SK-N-DZ (cell line): ENCODE data around the genes GGTLC1, CST7 and ABHD12.

DNA sequence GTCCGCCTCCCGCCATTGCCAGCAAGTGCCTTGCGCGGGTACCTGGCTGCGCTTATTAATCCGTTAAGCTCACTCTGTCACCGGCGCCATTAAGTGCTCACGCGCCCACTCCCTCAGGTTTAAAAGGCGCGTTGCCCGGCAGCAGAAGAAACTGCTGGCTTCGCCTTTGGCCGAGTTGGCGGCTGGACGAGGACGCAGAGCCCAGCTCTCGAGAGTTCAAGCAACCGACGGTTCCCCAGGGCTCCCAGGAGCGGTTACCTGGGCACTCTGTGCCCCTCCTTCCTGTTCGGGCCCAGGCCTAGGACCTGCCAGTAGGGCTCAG, at the start of gene GGTLC1:
GGTLC1 (minus strand) TSS at position 213 of the 322 bp plus-strand sequence.
RAMPAGE:
- cytosol, long total RNA = no peak
- nucleus, long total RNA = no peak

DNA sequence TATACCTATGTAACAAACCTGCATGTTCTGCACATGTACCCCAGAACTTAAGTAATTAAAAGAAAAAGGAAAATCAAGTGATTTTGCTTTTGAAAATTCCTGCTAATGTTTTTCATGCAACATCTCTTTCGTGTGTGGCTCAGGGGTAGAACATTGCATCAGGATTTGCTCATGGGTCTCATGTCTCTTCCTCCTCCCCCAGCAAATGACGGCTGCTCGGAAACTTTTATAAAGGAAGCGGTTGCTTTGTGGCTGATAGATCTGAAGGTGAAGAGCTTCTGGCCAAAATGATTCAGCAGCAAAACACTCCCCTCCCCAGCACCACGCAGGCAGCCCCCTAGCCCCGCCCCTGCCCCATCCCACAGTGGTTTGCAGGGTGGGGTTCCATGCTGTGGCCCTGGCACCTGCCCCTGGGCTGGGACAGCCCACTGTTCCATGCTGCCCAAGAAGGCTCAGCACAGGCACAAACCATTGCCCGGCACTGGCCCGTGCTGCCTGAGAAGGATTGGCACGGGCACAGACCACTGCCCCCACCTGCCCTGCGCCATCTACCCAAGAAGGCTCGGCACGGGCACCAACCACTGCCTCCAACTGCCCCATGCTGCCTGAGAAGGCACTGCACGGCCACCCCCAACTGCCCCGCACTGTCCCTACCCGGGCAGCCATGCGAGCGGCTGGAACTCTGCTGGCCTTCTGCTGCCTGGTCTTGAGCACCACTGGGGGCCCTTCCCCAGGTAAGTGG, at the start of gene CST7:
CST7 (plus strand) TSS at position 428 of the 742 bp plus-strand sequence.
RAMPAGE:
- cytosol, long total RNA = no peak
- nucleus, long total RNA = no peak

GRCh38 chr20:24950672-24951309, 1.7 kb downstream of the CST7 start:
RAMPAGE:
- cytosol, long total RNA = no peak
- nucleus, long total RNA = no peak

GRCh38 chr20:24952272-24953283, 3.5 kb downstream of the CST7 start:
RAMPAGE:
- cytosol, long total RNA = no peak
- nucleus, long total RNA = no peak

GRCh38 chr20:24965009-24965781, 16.1 kb downstream of the CST7 start:
RAMPAGE:
- cytosol, long total RNA = no peak
- nucleus, long total RNA = no peak

DNA sequence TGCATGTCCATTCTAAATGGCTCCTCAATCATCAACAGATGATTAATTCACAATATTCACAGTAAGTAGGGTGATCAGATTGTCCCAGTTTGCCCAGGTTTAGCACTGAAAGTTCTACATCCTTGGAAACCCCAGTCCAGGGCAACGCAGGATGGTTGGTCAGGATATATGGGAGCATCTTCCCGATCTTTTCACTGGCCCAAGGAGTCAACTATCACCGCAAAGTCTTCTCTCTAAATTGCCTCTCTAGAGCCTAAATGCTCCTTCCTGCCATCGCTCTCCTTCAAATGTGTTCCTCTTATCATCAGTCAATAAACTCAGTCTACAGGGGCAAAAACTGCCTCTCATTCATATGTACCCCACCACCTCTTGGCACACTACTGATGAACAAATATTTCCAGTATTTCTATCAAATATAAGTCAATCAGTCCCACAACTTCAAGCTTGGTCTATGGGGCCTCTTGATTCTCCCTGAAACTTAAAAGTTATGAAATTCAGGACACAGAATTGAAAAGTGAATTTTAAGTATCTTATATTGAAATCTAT, 1.2 kb downstream of the APMAP start:
RAMPAGE:
- cytosol, long total RNA = no peak
- nucleus, long total RNA = no peak

GRCh38 chr20:25013317-25013692, 20.8 kb upstream of the APMAP start:
RAMPAGE:
- cytosol, long total RNA = no peak
- nucleus, long total RNA = no peak

DNA sequence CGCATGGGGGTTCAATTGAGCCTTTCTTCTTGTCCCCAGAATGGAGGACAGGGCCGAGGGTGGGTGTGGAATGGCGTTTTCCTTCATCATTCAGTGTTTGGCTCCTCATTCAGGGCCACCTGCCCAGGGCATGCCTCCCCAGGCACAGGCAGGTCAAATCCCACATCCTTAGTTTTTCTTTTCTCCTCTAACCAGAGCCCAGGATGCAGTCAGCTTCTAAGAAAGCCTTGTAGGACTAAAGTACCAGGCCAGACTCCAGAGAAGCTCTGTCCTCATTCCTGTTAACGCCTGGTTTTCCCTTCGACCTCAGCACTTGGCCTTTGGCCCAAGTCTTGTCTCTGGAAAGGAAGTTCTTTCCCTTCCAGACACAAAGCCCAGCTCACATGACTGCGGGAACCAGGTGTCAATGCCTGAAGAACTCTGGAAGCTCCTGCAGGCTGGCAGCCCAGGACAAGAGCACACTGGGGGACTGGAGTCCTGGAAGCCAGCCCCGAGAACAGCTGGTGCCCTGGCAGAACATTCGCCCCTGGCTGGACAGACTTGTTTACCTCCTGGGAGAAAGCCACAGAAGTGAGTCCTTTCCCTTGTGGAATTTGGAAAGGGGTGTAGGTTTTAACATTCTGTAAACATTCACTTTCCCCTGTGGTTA, 18.3 kb downstream of the ACSS1 start:
RAMPAGE:
- cytosol, long total RNA = no peak
- nucleus, long total RNA = no peak

DNA sequence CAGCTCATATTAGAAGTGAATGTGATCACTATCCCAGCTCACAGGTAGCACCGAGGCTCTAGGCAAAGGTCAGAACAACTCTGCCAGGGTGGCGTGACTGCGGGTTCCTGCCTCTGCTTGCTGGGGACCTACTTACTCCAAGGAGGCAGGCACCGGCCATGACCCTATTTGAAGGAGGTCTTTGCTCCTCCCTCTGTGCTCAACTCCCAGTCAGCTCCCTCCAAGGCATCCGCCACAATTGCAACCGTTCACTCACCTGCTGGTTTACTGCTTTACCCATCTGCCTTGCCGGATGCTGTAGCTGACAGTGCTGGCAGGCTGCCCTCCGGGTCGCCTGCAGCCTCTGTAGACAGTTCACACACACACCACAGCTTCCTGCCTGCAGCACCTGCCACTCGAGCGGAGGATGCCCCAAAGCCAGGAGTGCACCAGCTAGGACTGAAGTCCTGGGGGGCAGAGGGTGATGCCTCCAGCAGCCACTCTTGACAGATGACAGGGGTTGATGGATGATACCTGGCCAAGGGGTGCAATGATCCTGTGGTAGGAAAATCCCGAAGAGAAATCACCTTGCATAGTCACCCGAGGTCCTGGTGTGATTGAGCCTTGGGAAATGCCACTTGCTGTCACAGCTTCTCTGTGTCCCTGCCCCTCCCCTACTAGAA, 8.8 kb upstream of the VSX1 start:
RAMPAGE:
- cytosol, long total RNA = no peak
- nucleus, long total RNA = no peak

GRCh38 chr20:25227490-25228026, 20.3 kb upstream of the PYGB start:
RAMPAGE:
- cytosol, long total RNA = no peak
- nucleus, long total RNA = no peak

GRCh38 chr20:25356279-25357109, 34.1 kb downstream of the ABHD12 start:
RAMPAGE:
- cytosol, long total RNA = no peak
- nucleus, long total RNA = no peak

DNA sequence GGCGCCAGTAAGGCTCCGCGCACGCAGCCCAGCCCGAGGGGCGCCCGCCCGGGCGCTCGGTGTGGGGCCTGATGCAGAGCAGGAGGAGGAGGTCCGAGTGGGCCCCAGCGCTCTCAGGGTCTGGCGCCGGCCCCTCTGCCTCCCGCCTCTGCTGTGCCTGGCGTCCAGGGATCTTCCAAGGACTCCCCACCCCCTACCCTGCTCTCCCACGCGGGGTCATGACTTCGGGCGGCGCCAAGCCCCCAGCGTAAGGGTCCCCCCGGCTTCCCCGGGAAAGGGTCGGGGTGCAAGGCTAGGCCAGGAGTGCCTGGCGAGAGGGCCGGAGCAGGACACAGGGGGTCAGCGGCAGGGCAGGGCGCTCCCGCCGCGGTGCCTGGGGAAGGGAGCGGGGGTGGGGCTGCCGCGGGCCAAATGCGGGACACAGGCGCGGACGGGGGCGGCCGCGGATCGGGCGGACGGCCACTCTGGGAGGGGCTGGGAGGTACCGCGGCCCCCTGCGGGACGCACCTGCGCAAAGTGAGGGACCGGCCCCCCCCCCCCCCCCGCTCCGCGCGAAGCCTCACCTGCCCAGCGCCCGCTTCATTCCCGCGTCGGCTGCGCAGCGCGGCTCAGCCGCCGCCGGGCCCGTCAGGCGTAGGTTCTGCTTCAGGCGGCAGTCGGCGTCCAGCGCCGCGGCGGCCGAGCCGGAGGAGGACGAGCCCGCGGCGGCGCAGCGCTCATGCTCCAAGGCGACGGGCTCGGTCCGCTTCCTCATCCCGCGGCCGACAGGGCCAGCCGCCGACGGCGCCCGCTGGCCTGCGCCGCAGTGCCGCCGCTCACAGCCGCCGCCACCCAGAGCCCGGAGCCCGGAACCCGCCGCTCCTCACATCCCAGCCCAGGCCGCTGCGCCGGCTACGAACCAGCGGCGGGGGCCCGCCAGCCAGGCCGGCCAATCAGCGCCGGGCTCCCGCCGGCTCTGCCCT, at the start of gene ABHD12:
ABHD12 (minus strand) TSS at position 886 of the 962 bp plus-strand sequence.
RAMPAGE:
- cytosol, long total RNA = no peak
- nucleus, long total RNA = no peak

GRCh38 chr20:25461258-25461678, 53.8 kb downstream of the GINS1 start:
RAMPAGE:
- cytosol, long total RNA = no peak
- nucleus, long total RNA = no peak

DNA sequence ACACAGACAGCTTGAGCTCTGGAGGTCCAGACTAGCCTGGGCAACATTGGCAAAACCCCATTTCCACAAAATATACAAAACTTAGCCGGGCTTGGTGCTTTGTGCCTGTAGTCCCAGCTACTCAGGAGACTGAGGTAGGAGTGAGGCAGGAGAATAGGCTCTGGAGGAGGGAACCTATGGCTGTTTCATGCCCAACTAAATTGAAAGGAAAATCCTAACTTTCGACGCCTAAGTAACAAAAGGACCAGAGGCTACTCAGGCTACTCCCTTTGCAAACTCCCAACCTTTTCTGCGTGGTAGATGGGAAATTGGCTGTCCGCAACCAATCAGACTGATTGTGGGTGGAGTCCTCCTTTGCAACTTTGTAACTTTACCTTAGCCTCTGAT, 42.0 kb downstream of the NINL start:
RAMPAGE:
- cytosol, long total RNA = no peak
- nucleus, long total RNA = no peak

DNA sequence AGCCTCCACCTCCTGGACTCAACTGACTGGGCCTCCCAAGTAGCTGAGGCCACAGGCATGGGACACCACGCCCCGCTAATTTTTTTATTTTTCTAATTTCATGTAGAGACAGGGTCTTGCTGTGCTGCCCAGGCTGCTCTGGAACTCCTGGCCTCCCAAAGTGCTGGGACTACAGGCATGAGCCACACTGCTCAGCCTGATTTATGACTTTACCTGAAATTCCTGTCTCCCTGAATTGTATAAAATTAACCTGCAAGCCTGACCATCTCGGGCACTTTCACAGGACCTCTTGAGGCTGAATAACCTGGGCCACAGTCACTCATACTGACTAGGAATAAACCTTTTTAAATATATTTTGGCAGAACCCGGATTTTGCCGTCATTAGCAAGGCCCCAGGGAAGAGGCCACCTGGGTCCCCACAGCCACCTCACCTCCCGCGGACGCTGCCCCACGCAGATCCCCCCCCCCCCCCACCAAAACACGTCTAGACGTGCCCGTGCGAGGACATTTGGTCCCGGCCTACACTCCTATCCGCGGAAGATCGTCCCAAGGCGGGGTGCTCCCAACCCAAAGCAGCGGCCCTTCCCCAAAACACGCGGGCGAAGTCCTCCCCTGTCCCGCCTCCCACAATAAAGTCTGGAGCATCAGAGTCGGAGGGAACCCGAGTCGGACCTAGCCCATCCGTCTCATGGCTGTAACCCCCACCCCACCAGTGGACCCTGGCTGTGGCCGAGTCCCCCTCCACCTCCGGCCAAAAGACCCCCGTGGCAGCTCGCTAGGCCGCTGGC, 829 bp downstream of the ZNF337 start:
RAMPAGE:
- cytosol, long total RNA = no peak
- nucleus, long total RNA = no peak

DNA sequence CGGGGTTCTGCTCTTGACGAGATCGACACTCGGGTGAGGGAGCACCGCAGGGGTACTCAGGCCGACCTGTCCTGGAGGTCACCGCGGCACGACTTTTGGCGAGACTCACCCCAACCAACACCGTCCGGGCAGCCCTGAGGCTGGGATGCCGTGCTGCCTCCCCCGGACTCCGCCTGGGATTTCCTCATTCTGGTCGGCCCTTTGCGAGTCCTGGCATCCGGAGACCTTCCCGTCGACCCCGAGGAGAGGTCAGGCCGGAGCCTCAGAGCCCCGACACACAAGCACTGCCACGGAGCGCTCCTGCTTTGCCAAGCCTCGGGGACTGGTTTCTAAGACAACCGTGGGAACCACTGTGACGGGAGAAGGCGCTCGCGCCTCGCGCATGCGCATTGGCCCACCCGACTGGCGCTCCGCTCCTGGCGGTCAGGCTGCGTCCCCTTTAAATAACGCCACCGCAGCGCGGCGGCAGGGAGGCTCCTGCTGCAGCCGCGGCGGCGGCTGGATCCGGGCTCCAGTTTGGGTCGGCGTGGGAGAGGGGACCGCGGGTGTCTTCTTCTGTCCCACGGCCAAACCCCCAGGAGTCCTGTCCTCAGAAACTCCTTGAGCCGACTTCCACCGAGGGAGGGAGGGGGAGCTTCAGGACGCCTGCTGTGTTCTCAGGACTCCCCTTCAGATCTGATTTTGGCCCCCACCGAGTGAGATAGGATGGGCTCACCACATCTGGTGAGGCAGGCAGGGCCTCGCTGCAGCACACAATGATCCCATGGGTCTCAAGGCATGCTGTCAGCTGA, 166.5 kb upstream of the ZNF337 start:
RAMPAGE:
- cytosol, long total RNA = no peak
- nucleus, long total RNA = no peak

GRCh38 chr20:26009980-26010927, 313.6 kb upstream of the ZNF337 start:
RAMPAGE:
- cytosol, long total RNA = no peak
- nucleus, long total RNA = no peak

DNA sequence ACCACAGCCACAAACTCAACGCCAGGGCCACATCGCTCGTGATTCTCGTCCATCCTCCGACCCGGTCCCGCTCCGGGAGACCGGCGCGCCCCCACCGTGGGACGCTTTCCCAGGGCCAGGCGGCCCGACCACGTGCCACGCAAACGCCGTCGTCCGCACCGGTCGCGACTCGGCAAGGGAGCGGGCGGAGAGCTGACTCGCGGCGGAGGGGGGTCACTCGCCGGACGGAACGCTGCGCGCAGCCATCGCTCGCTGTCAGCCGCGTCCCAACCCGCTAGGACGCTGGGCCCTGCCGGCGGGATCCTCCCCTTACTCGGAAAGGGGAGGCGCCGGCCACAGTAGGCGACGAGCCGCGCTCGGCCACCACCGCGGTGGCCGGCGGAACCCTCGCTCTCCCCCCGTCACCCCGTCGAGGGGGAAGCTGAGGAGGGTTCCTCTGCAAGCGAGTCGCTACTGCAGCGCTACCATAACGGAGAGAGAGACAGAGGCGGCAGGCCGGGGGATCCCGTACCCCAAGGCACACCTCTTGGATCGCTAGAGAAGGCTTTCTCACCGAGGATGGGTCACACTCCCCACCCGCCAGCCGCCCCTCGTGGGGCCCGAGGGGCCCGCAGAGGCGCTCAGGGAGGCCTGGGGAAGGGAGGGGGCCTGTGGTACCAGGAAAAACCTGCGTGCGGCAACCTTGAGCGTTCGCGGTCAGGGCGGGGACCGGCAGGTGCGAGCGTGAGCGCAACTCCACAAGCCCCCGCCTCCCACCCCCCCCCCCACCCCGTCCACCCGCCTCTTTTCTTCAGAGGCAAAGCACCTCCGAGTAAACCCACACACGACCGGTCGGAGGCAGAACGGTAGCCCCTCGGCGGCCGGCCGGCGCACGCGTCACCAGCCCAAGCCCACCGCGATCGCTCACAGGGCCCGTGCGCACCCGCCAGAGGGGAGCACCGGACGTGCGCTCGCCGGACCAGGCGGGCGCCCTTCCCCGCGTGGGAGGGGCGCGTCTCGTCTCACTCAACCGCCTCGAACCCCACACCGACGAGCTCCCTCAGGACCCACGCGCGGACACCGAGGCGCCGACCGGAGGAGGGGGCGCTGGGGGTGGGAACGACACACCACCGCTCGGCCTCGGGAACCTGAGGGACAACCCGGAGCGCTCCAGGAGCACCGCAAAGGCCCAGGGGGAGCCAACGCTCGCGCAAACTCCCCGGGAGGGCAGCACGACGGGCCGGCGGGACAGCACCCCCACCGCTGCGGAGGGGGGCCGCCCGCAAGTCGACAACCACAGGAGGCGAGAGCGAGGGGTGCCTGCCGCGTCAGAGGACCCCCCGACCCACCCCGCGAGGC, 512.2 kb upstream of the ZNF337 start:
RAMPAGE:
- cytosol, long total RNA = no peak
- nucleus, long total RNA = no peak

DNA sequence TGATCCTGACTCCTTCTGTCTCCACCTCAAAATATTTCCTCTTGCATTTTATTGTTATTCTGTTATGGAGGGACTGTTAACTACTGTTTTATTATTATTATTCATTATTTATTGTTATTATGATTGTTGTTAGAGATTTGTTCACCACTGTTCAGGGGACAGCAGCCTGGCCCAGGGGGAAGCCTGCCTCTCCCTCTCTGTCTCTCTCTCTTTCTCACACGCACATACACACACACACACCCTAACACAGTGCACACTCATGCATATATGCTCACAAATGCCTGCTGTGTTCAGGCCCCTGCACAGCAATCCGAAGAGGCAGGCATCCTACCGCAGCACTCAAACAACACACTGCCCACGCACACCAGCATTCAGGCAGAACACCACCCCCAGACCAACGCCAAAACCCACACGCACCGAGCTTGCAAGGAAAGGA, 968.6 kb upstream of the DEFB115 start:
RAMPAGE:
- cytosol, long total RNA = no peak
- nucleus, long total RNA = no peak

DNA sequence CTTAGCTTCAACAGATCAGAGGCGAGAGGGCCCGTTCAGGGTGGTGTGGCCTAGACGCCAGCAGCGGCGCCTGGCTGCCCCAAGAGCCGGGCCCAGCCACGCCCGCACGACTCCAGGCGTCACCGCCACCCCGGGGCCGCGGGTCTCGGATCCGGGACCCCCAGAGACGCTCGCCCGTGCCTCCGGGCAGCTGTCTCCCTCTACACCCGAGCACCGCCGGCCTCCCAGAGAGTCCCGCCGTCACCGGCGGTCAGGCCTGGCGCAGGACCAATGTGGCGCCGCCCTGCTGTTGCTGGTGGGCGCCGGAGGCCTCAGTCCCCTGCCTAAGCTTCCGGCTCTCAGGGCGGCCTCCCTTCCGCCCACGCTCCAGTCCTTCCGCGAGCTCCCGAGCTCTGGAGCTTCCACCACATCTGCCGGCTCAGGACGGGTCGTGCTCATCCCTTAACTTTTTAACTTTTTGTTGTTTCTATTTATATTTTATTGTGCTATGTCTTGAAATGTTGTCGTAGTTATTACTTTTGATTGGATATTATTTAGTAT, 441.2 kb upstream of the DEFB115 start:
RAMPAGE:
- cytosol, long total RNA = start-site peak on the plus strand centred at position 360 of the sequence, 37 bp wide, 14 and 12 reads in 2 replicates
- nucleus, long total RNA = no peak